GM12892 (cell line): ENCODE data around the gene WWC2.

GRCh38 chr4:182534099-182534505, 290.9 kb downstream of the TENM3 start:
- RRBS: no CpG with 5 or more reads among the region's 2 CpGs

DNA sequence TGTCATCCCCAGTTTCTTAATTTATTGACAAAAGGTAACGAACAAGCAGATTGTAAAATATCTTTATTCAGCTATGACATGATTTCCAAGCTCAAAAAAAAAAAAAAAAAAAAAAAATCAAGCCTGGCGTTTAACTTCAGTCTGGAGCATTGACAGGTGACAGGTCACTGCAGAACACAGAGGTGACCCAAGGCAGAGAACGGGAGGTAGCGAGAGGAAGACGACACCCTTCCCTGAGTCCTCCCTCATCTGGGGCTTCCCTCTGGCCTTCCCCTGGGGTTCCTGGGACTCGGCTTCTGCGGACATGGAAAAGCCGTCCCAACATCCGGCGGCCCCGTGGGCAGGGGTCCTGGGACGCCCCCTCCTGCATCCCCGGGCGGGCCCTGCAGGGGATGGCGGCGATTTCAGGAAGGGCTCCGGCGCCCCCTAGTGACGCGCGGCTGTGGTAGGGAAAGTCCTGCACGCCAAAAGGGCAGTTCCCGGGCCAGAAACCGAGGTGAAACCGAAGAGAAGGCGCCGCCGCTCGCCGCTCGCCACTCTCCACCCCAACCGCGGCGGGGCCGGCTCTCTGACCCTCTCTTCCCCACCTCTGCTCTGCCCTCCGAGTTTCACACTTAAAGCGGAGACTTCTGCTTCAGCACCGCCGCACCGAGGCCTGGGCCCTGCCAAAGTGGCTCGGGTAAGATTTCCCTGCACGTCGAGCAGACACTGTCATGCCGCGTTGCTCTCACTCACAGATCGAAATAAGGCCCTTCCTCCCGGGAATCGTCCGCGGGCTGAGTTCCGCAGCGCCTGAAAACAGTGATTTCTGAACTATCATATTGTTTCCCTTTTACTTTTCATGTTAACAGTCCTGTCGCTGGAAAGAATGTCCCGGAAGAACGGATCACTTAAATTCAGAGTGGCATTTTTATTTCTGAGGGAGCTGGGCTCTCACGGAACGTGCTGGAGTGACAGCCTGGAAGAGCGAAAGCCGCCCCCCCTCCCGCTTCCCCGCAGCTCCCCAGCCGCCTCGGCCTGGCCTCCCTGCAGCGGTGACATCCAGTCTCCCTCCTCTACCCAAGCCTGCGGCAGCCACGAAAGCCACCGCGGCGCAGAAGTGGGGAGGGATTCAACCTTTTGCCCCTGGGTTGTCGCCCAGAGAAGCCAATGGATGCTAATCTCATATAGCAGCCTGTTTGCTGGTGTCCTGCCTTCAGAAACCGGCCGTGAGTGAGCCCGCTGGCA, 110.7 kb downstream of the DCTD start:
- RRBS: 4% methylated on average over 18 of the region's 73 CpGs

DNA sequence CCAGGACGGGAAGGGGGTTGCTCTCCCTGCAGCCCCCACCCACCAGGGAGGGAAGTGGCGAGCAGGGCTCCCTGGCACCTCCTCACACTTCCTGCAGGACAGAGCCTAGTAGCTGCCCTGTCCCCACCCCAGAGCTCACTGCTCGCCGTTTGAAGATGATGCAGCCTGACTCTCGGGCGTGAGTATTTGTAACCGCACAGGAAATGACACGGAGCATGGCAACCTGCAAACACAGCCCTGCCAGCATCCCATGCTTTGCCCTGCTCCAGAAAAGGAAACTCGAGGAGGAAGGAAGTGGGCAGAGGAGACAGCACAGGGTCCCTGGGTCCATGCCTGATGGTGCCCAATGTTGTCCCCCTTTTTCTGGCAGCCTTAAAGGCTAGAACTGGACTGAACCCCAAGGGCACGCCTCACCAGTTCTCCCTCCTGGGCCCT, 108.0 kb downstream of the DCTD start:
- RRBS: no CpG with 5 or more reads among the region's 10 CpGs

GRCh38 chr4:182895746-182896327, 21.3 kb downstream of the DCTD start:
- RRBS: 100% methylated on average over 3 of the region's 14 CpGs

- RRBS: no CpG with 5 or more reads among the region's 12 CpGs
Measured at GRCh38 chr4:182922492-182923219, 5.5 kb upstream of the DCTD start.

DNA sequence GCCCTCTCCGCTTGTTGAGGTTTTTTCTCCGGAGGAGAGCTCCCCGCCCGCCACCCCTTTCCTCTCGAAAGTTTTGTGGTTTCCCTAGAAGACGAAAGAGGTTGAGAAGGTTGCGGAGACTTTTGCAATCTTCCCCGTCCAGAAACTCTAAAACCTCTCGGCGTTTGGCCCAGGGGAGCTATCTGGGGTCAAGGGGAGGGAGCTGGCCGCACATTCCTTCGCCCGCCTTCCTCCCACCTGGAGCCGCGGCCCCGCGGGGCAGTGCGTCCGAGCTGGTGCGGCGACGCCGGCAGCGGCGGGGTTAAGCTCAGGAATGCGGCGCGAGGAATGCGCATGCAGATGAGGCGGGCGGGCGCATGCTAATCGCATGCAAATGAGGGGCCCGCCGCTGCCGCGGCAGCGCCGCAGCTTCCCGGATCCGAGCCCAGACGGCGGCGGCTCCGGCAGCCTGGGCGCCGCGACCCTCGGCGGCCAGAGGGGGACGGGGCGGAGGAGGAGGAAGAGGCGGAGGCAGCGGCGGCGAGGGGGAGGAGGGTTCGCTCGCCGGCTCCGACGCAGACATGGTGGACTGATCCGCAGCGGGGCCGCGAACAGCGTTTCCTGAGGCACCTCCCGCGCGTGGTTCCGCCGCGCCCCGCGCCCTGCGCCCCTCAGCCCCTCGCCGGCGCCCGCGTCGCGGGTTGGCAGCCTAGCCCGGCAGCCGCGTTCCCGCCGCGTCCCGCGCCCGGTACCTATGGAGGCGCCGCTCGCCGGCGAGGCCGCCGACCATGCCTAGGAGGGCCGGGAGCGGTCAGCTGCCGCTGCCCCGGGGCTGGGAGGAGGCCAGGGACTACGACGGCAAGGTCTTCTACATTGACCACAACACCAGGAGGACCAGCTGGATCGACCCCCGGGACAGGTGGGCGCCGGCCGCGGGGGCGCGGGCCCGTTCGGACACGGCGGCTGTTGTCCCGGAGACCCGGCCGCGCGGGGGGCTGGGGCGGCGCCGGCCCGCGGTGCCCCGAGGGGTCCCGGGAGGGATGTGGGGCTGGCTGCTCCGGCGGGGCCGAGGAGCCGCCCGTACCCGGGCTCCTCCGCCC, at the start of gene WWC2:
Gene WWC2, plus strand, starts transcription at position 533 of the 1,079 bp plus-strand sequence.
- RRBS: 21% methylated on average over 17 of the region's 135 CpGs

- RRBS: no CpG with 5 or more reads among the region's 6 CpGs
Measured at GRCh38 chr4:183200518-183201001, 101.5 kb downstream of the WWC2 start.

DNA sequence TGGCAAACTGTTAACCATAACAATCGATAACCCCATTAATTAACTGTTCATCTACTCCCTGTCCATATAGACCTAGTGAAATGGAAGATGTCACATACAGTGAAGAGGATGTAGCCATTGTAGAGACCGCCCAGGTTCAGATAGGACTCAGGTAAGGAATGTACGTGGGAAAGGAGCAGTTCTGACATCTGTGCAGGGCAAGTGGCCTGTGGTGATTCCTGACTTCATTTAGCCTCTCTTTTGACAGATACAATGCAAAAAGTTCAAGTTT, 54.5 kb downstream of the CLDN22 start:
- RRBS: no CpG with 5 or more reads among the region's 3 CpGs

DNA sequence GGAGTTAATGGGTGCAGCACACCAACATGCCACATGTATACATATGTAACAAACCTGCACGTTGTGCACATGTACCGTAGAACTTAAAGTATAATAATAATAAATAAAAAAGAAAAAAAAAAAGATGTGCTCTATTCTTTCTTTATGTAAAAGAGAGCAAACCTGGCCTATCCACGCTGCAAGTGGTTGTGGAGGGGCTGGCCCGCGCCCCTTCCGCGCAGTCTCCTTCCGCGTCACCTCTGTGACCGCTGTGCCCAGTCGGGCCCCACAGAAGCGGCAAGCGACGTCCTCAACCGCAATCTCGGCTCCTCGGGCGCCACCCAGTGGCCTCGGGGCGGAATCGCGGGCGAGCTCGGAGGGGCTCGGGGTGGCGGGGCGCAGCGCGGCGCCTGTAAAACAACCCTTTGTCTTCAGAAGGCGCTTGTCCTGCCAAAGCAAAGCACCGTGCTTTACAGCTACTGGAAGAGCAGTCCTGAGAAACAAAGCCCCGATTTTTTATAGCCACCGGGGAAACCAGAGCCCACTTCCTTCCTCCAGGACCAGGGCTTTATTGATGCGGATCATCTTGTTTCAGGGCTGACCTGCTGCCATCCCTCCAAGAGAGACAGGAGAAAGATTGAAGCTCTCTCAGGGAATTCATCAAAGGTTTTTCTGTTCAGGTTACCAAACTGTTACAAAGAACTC, 37.4 kb upstream of the CDKN2AIP start:
- RRBS: no CpG with 5 or more reads among the region's 35 CpGs

- RRBS: no CpG with 5 or more reads among the region's 9 CpGs
Measured at GRCh38 chr4:183430562-183431099, 13.8 kb upstream of the CDKN2AIP start.

DNA sequence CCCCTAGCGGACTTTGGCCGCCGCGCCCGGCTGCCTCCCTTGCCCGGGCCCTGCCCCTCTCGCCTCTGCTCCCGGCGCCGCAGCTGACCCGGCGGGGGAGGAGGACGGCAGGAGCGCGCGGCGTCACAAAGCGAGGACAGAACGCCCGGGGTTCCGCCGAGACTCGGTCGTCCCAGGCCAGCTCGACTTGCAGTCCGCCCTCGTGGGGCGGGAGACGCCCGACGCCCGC, 277 bp upstream of the CDKN2AIP start:
- RRBS: under 1% methylated on average over 18 of the region's 32 CpGs

DNA sequence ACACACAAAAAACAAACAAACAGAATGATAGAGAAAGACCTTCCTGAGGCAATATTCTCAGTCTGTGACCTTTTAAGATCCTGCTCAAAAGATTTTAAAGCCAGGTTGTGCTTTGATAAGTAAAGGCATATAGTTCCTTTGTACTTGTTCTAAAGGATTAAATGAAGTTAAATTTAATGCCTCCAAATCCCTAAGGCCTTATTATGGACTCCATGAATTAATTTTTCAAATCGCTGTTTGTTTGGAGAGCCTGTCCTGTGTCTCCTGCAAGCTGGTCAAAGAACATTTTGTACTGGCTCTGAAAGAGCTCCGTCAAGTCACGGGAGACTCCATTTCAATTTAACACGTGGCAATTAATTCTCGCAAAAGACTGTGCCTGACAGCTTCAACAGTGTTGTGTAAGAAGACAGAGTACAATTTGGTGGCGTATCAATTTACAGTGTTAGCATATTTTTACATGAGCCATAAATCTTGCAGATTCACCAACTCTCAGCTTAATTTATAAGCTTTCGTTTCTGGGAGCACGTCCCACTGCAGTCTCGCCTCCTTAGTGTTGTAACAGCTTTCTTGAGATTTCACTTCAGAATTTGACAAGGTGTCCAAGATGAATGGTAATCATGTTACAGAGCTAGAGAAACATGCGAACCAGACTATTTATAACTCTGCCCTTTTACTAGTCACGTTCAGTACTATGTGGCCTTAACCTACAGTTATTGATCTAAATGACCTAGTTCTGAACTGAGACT, 70.8 kb downstream of the RWDD4 start:
- RRBS: no CpG with 5 or more reads among the region's 11 CpGs

DNA sequence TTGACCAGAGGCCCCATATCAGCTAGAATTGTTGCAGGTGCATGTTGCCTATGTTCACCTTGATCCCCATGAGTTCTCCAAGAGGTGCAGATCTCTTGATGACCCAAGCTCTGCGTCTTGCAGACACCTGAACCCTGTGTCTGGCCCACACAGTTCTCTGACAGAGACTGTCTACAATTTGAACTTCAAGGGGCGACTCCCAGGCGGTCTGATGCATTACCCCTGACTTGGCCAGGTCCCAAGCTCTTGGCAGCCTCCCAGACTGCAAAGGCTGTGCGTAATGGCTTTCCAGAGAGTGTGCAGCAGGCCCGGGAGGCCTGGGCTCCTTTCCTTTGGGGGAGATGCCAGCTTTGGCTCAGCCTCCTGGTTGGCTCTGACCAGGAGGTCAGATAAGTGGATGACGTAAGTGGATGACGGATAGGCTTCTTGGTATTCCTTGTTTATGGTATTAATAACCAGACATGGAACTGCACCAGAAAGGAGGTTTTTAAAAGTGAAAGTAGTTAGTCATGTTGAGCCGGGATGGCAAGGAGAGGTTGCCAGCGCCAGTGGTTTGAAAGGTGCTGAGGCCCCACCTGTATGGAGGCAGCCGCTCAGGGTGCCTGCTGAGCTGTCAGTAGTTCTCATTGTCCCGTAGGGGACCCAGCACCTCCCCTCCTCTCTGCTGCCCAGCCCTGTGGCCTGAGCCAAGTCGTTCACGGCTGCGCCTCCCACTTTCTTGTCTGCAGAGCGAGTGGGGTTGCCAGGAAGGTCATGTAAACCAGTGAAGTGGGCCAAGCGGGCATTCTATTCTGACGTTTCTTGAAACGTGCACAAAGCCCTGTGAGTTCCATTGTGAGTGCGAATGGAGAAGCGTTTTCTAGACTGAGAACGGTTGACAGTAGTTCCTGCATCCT, 28.8 kb upstream of the STOX2 start:
- RRBS: no CpG with 5 or more reads among the region's 21 CpGs

DNA sequence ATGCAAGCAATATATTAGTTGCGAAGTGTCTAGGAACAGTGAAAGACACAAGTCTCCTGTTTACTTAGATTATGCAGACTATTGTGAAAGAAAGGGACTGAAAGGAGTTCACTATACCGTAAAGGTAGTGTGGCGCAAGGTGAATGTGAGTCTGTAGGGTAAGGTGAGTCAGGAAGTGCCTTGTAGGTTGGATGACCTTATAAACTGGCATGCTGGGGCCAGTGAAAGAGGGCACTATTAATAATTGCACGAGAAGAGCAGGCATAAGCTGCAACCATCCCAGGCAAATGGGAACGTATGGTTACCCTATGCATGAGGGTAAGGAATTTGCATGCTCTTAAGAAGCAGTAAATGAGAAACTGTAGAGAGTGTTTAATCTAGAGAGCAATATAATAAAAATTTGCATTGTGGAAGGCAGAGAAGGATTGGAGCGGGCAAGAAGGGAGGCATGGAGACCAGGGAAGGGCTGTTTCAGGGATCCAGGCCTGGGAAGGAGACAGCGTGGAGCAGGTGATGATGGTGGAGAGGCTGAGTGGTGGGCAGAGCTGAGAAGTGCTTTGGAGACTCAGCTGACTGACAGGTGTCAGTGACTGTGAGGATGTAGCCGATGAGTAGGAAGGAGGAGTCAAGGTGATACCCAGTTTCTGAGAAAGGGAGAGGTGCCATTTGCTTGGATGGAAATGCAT, 26.5 kb downstream of the STOX2 start:
- RRBS: no CpG with 5 or more reads among the region's 8 CpGs

- RRBS: no CpG with 5 or more reads among the region's 9 CpGs
Measured at GRCh38 chr4:184099608-184100096, 118.0 kb downstream of the ENPP6 start.

DNA sequence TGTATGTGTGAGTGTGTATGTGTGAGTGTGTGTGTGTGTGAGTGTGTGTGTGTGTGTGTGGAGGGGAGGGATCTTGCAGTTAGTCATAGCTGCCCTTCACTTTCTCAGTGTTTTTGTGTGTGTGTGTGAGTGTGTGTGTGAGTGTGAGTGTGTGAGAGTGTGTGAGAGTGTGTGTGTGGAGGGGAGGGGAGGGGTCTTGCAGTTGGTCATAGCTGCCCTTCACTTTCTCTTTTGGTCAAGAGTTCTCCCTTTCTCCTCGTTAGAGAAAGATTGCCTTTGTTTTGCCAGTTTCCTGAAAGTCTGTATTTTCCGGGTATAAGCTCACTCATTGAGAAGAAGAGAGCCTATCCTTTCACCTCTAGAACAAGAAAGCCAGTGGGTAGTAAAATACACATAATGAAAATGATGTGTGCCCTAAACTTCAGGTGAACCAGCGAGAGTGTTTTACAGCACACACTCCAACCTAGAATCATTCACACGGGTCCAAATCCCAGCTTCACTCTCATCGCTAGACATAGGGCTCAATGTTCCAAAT, 75.2 kb upstream of the ENPP6 start:
- RRBS: no CpG with 5 or more reads among the region's 5 CpGs

GRCh38 chr4:184310842-184311414, 93.3 kb upstream of the ENPP6 start:
- RRBS: no CpG with 5 or more reads among the region's 10 CpGs

- RRBS: no CpG with 5 or more reads among the region's 16 CpGs
Measured at GRCh38 chr4:184329672-184330726, 112.3 kb upstream of the ENPP6 start.

DNA sequence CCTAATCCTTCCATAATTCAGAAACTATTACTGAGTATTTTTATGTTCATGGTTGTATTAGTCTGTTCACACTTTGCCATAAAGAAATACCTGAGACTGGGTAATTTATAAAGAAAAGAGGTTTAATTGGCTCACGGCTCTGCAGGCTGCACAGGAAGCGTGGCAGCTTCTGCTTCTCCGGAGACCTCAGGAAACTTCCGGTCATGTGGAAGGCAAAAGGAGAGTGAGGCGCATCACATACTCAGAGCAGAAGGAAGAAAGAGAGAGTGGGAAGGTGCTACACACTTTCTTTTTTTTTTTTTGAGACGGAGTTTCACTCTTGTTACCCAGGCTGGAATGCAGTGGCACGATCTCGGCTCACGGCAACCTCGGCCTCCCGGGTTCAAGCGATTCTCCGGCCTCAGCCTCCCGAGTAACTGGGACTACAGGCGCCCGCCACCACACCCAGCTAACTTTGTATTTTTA, 115.8 kb upstream of the ENPP6 start:
- RRBS: no CpG with 5 or more reads among the region's 16 CpGs

GRCh38 chr4:184349294-184350106, 124.8 kb downstream of the IRF2 start:
- RRBS: no CpG with 5 or more reads among the region's 11 CpGs